Smooth muscle cell (in vitro differentiated cells): ENCODE measurements around a stretch of chr9.

DNA sequence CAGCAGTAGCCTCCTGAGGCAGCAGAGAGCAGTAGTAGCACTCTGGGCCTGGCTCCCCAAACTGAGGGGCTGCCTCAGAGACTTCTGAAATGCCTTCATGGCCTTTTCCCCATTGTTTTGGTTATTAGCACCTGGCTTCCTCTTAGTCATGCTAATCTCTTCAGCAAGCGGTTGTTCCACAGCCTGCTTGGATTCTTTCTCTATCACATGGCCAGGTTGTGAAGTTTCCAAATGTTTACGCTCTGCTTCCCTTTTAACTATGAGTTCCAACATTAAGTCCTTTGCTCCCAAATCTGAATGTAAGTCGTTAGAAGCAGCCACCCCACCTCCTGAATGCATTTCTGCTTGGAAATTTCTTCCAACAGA, 145.9 kb downstream of the ZDHHC21 start:
- RAMPAGE, long total RNA = no peak

DNA sequence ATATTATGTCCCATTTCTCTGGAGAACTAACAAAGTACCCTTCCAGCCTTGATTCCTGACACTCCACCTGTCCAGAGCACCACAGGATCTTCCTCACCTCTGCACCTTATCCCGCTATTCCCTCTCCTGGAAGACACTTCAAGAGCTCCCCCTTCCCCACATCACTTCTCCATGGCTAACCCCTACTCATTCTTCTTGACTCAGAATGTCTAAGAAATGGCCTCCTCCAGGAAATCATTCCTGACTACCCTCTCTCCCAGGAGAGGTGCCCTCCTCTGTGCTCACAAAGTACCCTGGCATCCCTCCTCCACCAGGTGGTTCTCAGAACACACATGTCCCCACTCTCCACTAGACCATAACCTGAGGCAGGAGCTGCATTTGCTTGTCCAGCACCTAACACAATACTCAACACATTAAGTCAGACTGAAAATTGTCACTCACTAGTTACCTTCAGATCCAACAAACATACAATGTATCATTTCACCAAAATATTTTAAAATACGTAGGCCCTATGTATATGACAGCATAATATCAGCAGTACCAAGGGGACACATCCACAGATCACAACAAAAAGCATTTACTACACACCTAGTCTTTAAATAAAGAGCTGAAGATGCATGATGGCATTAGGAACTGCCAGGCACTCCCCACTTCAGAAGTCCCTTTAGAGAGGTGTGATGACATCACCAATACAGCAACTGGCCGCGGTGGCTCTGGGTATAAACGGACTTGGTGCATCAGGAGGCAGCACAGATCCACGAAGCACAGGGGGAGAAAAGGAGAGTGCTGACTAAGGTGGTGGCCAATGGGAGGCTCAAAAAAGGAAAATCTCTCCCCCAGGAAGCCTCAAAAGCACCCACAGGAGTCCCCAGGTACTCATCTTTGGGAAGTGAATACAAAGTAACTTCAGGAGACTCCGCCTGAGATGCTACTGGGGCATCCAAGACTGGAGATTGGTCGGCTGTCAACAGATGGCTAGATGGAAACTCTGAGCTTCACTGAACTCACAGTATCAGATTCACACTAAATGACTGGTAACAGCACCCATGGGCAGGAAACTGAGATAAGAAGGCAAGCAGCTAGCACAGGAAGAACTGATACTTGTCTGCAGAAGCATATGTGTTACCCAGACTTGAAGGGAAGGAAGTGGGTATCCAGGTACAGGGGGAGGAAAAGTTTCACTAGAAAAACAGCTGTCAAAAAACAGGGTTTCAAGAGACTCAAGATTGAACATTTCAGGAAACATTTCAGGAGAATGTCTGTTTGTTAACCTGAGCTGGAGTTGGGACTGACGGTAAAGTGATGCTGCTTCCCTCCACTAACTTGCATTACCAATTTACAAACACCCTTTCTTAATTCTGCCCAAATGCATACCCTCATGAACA, 7.8 kb downstream of the TTC39B start:
- RAMPAGE, long total RNA = no peak

DNA sequence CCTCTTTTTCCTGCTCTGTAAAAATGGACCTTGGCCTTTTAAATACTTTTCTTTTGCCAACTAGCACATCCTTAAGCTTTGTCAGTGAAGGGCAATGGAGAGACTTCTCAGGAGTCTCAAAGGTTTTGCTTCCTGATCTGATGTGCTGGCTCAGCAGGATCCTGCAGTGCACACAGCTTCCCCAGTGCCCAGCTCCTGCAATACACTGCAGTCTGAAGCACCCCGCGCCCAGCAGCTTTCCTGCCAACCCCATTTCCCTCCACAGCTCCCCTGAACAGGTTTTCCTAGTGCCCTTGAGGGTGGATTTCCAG, 8.2 kb downstream of the SNAPC3 start:
- RAMPAGE, long total RNA = no peak

- RAMPAGE, long total RNA = no peak
Measured at GRCh38 chr9:16317077-16317350, 553.5 kb downstream of the BNC2 start.

DNA sequence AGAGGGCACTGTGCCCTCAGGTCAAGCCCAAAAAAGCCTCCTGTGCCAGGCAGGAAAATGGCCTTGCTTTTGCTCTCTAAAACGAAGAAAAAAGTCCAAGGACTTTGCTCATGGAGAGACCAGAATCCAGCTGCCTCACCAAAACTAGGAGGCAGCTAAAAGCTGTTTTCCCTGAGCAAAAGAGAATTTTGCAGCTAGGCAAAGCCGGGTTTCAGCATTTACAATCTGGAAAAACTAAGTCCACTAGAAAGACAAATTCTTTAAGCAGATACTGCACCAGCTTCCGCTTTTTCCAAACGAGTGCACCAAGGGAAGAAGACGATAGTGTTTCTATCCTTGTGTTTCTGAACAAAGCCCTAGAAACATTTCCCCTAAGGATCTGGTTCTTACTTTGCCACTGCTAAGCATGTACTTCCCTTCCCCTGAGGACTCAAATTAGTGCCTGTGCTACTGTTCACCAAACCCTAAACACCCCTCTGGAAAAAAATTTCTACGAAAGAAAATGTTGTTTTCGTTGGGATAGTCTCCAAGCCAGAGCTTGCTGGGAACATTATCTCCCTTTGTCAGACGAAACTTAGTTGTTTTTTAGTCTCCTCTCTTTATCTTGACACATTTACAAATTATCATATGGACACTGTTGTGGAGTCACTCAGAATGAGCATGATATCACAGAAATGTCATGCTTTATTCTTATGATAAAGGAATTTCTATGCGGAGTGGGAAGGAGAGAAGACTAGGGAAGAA, 294.6 kb downstream of the BNC2 start:
- RAMPAGE, long total RNA = no peak

DNA sequence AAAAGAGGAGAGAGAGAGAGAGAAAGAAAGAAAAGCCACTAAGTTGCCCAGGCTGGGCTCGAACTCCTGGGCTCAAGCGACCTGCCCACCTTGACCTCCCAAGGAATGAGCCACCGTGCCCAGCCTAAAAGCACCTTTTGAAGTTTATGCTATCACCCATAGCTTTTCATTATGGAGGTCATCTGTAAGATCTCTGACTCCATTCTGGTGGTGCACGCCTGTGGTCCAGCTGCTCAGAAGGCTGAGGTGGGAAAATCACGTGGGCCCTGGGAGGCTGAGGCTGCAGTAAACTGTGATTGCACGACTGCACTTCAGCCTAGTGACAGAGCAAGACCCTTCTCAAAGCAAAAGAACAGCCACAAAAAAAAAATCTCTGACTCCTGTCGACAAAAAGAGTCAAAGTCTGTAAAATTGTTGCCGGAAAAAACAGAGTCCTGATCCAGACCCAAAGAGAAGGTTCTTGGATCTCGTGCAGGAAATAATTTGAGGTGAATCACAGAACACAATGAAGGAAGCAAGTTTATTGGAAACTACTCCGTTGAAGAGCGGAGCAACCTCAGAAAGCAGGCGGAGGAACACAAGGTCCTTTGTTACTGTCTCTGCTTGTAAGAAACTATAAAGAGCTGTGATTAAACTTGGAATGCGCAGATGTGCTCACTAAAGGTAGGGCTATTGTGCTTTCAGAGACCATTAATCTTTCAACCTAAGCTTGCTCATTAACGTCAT, 1.9 kb upstream of the HAUS6 start:
- RAMPAGE, long total RNA = no peak

DNA sequence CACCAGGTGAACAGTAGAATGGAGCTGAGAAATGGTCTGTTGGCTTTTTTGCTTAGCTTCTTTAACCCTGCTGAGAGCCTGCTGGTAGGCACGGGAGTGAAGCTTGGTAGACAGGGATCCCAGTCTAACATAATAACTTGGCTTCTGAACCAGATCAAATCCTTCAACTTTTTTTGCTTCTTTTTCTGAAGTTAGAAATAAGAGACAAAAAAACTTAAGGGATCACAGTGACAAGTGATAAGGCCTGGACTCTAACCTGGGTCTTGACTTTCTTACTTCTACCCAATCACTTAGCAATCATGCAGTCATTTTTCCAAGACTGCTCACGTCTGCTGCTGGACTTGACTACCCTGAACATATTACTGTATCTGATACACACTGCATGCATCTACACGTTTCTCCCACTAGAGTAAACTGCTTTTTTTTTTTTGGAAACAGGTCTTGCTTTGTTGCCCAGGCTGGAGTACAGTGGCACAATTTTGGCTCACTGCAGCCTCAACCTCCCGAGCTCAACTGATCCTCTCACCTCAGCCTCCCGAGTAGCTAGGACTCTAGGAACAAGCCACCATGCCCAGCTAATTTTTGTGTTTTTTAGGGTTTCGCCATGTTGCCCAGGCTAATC, 7.5 kb downstream of the PLIN2 start:
- RAMPAGE, long total RNA = no peak

GRCh38 chr9:19451564-19452326, 42.9 kb downstream of the ACER2 start:
- RAMPAGE, long total RNA = no peak

GRCh38 chr9:19934507-19934861, 145.6 kb upstream of the SLC24A2 start:
- RAMPAGE, long total RNA = no peak

- RAMPAGE, long total RNA = no peak
Measured at GRCh38 chr9:20319771-20320356, 302.4 kb downstream of the MLLT3 start.

DNA sequence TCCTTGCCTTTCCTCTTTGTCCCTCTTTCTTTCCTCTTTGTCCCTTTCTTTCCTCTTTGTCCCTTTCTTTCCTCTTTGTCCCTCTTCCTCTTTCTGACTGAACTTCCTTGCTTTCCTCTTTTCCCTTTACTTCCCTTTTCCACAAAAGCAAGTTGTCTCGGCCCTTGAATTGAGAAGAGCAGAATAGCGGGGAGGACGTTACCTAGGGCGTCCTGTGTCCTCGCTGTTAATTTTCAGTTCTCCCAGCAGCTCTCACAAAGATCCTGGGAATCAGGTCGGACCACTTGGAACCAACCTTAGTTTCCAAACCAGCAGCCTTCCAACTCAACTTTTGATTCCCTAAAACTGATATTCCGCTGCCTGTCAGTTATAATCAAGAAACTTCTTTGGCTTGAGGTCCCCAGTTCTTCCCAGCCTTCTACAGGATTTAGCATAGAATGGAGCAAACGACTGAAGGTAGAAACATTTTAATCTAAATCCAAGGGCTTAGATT, 1.6 kb upstream of the MLLT3 start:
- RAMPAGE, long total RNA = no peak

- RAMPAGE, long total RNA = no peak
Measured at GRCh38 chr9:20659070-20659831, 24.8 kb upstream of the FOCAD start.

GRCh38 chr9:21801679-21801996, 798 bp upstream of the MTAP start:
- RAMPAGE, long total RNA = no peak

- RAMPAGE, long total RNA = no peak
Measured at GRCh38 chr9:21854417-21855477, 52.3 kb downstream of the MTAP start.

GRCh38 chr9:21911087-21911951, 63.3 kb downstream of the CDKN2A start:
- RAMPAGE, long total RNA = no peak

DNA sequence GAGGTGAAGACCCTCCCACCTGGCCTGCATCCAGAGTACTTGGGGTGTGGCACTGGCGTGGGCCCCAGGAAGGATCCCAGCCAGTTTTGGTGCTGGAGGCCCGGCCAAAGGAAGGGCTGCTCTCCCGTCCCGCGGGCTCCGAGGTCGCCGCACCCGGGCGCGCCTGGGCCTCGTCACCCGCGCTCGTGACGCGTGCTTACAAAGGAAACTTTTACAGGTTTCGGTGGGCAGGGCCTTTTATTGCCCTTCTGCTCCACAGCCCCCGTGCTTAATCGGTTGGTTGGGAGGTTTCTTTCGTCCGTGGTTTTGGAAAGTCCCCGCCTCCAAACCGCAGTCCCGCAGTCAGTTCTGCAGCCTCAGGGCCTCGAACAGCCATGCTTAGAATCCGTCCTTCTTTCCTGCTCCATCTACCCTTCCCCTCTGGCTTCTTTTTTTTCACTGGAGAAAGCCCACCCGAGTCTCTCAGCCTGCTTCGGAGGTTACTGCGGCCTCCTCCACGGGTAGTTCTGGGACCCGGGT, 9.6 kb downstream of the CDKN2A start:
- RAMPAGE, long total RNA = no peak

GRCh38 chr9:21995619-21995964, 13.5 kb downstream of the CDKN2B start:
- RAMPAGE, long total RNA = no peak

DNA sequence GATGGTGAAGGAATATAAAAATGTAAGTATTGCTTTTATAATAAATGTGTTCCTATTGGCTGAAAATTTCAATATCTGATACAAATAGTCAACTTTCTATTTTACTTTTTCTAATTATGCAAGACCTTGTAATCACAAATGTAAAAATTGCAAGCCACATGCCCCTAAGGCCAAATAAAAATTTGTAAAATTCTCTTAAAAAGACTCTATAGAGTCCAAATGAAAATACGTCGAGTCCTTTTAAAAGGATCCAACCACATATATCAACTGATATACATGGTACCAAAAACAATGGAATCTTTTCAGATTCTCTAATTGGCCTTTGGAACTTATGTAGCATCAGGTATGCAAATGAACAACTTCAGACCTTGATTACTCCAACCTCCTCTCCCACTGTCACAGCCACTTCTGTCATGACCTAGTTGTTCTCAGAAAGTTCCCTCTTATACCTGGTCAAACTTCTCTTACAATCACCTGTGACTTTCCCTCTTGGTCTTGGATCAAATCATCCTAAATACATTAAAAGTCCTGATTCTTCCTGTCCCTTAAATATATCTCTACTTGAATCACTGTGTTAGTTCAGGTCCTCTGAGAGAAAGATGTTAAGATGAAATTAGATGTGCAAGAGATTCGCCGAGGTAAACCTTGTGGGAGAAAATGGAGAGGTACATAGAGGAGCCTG, 104.8 kb upstream of the CDKN2B start:
- RAMPAGE, long total RNA = no peak

DNA sequence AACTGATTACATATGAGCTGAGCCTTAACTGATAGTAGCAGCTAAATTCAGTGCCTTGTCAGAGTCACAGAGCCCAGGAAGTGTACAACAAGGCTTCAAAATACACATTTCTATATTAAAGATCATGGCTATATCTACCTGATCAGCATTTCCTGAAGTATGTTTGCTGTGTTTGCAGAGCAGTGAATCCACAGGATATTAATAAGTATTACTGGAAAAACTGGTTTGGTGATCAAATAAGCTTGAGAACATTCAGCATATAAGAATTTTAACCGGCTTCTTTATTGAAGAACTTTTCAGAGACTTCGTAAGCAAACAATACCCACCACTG, 227.1 kb downstream of the ELAVL2 start:
- RAMPAGE, long total RNA = no peak

DNA sequence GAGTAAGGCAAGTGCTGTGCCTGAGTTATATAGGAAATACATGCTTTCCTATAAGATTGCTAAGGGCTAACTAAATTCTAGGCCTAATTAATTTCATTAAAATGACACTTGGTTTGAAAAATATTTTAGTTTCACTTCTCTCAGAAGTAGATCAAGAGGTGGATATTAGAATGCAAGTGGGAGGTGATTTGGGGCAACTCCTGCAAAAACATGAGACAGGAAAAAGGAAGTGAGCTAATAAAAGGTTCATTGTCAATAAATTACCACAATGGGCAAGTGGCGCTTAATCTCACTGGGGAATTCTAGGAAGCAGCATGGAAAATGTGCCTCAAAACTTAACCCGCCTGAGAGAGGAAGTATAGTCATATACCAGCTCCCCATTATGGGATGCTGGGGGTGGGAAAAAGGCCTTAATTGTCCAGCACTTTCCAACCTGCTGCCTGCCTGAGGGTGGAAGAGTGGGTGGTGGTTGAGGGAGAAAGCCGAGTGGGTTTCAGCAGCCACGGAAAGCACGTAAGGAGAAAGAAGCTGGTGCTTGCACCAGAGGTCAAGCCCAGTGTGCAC, 204.1 kb downstream of the ELAVL2 start:
- RAMPAGE, long total RNA = no peak